HT1080 (cell line): ENCODE measurements around the genes TMEM259 and ARHGAP45.

GRCh38 chr19:940508-941798 is 15.1 kb downstream of the ARID3A start:
RAMPAGE:
- cytosol, long total RNA, result no peak
- long total RNA, result no peak
- nucleus, long total RNA, result no peak

RAMPAGE:
- cytosol, long total RNA, result no peak
- long total RNA, result no peak
- nucleus, long total RNA, result no peak
Measured at GRCh38 chr19:944894-945267, 19.0 kb downstream of the ARID3A start.

GRCh38 chr19:956166-956878 is 27.8 kb upstream of the WDR18 start:
RAMPAGE:
- cytosol, long total RNA, result no peak
- long total RNA, result no peak
- nucleus, long total RNA, result no peak

DNA sequence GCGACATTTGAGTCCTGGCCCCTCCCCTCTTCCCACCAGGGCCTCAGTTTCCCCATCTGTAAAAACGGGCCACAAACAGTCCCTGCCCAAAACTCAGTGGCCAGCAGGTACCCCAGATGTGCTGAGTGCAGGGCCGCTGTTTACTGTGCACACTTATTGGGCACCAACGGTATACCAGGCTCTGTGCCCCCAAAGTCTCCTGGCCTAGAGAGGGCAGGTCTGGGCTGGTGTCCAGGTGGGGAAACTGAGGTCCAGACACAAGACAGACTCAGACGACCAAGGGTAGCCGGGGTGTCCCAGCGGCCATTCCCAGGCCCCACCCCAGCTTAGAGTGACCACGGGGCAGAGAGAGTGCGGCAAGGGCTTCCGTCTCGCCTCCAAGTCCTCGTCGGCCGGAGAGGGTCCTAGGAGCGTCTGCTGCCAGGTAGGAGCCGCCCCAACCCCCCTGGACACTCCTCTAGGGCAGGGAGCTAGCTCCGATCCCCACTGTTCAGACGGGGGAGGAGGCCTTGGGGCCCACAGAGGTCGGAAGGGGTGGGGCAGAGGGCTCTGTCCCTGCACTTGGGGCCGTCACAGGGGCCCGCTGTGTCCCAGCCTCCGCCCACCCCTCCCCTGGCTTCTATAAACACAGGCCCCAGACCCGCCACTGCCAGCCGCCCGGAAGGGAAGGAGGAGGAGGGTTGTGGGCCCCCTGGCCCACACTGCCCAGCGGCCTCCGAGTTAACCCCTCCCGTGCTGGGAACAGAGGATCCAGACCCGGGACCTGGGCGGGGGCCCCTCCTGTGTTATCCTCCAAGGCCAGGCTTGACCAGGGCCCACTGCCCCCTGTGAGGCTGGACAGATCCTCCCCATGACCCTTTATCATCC is 23.3 kb upstream of the WDR18 start:
RAMPAGE:
- cytosol, long total RNA, result no peak
- long total RNA, result no peak
- nucleus, long total RNA, result no peak

DNA sequence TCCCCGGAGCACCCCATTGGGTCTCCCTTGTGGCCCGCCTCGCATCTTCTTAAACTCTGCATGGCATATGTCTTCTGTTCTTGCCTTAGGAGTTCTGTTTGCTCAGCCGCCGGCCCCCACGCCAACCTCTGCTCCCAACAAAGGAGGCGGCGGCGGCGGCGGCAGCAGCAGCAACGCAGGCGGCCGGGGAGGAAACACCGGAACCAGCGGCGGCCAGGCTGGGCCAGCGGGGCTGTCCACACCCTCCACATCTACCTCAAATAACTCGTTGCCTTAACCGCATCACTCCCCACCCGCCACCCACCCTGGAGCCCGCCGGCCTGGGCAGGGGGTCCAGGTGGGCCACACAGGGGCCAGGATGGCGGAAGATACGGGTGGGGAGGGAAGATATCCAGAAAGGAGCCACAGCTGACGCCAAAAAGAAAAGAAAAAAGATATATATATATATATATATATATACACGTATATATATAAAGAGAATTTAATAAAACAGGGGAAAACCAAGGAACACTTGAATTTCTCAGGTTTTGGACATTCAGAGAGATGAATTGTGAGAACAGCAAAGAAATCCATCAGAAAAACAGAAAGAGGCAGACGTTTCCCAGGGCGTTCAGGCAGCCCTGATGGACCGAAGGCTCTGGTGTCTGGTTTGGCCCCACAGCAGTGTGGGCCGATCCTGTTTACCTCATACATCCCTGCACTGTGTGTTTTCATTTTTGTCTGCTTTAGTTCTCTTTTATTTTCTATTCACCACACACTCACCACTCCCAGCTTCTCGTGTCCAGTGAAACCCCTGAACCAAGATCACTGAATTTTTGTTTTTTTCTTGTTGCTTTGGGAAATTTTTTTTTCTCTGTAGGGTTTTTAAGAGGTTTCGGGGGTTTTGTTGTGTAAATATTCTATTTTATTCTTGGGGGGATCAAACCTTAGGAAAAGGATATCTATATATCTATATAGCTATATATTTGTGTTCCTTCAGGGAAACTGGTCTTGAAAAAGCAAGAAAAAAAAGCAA is 12.0 kb upstream of the WDR18 start:
RAMPAGE:
- cytosol, long total RNA, result no peak
- long total RNA, result no peak
- nucleus, long total RNA, result no peak

RAMPAGE:
- cytosol, long total RNA, result no peak
- long total RNA, result no peak
- nucleus, long total RNA, result no peak
Measured at GRCh38 chr19:982516-983277, 1.4 kb upstream of the WDR18 start.

GRCh38 chr19:1020374-1021450 is at the start of gene TMEM259:
TMEM259 (minus strand) TSS chr19:1021123.
RAMPAGE:
- cytosol, long total RNA, result no peak
- long total RNA, result no peak
- nucleus, long total RNA, result no peak

RAMPAGE:
- cytosol, long total RNA, result no peak
- long total RNA, result no peak
- nucleus, long total RNA, result no peak
Measured at GRCh38 chr19:1021451-1021975, 590 bp upstream of the TMEM259 start.

DNA sequence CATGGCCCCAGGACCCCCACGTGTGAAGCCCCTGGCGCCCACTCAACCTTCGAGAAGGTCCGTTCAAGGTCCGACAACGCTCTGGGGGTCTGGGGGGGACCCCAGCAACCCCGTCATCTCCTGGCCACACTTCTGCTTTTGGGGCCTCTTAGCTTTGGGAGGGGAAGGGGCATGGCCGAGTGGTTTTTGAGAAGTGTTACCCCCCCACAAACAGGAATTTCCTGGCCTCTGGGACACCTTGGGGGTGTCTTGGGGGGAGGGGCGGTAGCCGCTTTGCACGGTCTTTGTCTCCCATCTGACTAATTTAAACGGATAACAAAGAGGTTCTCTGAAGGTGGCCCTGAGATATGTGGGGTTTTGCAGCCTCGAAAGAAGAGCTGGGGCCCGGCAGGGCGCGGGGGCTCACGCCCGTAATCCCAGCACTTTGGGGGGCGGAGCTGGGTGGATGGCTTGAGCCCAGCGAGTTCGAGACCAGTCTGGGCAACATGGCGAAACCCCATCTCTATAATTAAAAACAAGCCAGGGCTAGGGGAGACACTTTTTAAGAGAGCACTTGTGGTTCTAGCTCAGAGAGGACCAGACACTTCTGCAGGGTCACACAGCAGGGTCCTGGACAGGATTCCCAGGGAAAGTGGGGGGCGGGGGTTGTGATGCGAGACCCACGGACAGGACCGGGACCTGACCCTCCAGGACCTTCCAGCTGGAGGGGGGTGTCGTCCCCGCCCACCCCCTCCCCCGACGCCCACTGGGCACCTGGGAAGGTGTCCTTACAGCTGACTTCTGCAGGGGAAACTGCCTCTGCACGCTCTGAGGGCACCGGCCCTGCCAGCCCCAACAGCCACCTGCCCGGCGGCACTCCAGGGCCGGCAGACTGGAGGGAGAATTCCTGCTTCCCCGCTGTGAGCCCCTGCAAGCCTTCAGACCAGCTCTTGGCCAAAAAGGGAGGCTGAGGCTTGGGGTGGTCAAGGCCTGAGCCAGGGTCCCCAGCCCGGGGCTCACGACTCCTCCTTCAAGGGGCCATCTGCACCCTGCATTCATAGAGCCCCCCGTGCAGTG is 927 bp downstream of the CNN2 start:
RAMPAGE:
- cytosol, long total RNA, result no peak
- long total RNA, result no peak
- nucleus, long total RNA, result no peak

GRCh38 chr19:1066610-1067709 is at the start of gene ARHGAP45:
ARHGAP45 (plus strand) TSS chr19:1067167.
RAMPAGE:
- cytosol, long total RNA, result no peak
- long total RNA, result no peak
- nucleus, long total RNA, result no peak

DNA sequence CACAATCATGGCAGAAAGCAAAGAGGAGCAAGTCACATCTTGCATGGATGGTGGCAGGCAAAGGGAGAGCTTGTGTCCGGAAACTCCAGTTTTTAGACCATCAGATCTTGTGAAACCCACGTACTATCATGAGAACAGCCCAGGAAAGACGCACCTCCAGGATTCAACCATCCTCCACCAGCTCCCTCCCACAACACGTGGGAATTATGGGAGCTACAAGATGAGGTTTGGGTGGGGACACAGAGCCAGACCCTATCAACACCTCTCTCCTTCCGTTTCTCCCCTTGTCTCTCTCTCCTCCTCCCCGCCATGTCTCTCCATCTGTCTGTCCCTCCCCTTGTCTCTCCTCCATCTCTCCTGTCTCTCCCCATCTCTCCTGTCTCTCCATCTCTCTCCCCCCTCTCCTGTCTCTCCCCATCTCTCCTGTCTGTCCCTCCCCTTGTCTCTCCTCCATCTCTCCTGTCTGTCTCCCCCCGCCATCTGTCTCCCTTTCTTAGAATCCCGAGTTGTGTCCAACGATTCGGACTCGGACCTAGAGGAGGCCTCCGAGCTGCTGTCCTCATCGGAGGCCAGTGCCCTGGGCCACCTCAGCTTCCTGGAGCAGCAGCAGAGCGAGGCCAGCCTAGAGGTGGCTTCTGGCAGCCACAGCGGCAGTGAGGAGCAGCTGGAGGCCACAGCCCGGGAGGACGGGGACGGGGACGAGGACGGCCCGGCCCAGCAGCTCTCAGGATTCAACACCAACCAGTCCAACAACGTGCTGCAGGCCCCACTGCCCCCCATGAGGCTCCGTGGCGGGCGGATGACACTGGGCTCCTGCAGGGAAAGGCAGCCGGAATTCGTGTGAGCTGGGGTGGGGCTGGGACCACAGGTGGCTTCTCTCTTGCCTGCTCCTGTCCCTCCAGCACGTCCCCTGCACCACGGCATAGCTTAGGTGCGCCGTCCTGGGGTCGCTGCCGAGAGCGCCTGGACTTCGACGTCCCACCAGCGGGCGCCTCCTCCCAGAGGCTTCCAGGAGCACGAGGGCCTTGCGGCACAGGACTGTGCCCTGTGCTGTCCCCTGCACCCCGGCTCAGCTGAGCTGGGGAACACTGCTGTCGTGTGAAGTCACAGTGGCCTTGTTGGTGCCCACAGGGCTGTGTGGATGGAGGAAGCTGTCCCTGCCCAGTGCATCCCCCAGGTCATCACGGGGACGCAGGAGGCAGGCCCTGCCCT is 9.6 kb downstream of the POLR2E start:
RAMPAGE:
- cytosol, long total RNA, result no peak
- long total RNA, result no peak
- nucleus, long total RNA, result no peak

GRCh38 chr19:1105313-1105529 is 1.4 kb downstream of the GPX4 start:
RAMPAGE:
- cytosol, long total RNA, result no peak
- long total RNA, result no peak
- nucleus, long total RNA, result no peak

DNA sequence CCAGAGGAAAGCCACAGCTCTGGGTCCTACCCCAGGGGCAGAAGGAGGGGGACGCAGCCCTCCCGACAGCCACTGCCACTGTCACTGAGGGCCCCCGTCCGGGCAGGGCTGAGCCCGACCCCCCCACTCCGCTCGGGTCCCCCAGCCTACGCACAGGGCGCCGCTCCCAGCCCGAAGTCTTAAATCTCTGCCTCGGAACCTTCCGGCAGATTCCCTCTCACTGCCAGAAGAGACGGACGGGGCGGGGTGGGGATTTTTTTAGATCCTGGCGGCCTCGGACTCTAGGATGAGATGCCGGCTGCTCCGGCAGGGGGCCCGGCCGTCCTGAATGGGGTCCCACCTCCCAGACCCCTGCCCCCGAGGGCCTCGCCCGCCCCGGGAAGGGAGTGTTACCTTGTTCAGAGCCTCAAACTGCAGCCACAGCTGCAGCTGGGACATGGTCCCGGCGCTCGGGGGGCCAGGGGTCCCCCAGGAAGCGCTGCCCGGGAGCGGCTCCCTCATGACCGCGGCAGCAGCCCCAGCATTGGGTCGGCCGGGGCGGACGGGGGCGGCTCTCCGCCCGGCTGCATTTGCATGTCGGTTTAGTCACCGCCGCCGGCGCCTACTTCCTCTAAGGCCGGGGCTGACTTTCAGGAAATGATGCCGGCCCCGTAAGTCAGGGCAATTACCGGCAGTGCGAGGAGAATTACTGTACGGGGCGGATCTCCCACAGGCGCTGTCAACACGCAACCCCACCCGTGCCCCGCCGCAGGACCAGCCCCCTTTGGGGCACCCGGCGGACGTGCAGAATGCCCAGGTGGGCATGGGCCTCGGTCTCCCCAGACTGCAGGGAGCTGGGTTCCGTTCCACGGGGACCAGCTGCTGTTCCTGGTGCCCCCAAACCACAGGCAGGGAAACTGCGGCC is 28.2 kb downstream of the GPX4 start:
RAMPAGE:
- cytosol, long total RNA, result no peak
- long total RNA, result no peak
- nucleus, long total RNA, result no peak

RAMPAGE:
- cytosol, long total RNA, result no peak
- long total RNA, result no peak
- nucleus, long total RNA, result no peak
Measured at GRCh38 chr19:1172668-1173427, 1.2 kb downstream of the SBNO2 start.

DNA sequence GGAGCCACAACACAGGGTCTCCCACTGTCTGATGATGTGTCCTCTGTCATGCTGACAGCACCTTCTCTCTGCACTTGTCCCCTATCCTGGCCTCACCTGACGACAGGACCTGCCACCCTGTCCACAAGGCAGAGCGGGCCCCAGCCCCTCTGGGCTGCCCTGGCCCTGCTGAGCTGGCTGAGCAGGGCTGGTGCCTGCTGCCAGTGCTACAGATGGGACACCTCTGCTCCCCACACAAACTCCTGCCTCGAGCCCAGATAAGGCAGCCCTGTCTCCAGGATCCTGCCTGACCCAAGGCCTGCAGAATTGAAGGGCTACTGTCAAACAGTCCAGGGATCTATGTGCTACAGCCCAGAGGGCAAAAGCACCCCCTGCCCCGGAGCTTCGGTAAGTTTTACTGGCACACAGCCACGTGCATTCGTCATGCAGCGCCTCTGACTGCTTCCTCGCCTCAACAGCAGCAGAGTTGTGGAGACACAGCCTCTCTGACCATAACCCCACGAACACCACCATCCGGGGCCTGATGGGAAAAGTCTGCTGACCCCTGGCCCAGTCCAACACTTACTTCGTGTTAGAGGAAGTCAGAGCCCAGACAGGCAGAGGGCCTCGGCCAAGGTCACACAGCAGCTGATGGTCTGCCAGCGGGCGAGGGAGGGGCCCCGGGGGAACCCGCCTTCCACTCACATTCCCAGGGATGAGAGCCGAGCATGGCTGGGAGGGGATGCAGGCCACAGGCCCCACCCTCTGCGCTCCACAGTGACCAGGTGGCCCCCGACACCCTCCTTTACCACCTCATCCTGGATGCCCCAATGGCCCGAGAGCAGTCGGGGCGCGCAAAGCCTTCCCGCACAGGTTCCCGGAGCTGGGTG is 5.2 kb downstream of the CBARP start:
RAMPAGE:
- cytosol, long total RNA, result no peak
- long total RNA, result no peak
- nucleus, long total RNA, result no peak

RAMPAGE:
- cytosol, long total RNA, result no peak
- long total RNA, result no peak
- nucleus, long total RNA, result no peak
Measured at GRCh38 chr19:1245195-1246296, 2.8 kb upstream of the MIDN start.

GRCh38 chr19:1248653-1249302 is 395 bp downstream of the MIDN start:
RAMPAGE:
- cytosol, long total RNA, result no peak
- long total RNA, result no peak
- nucleus, long total RNA, result no peak

GRCh38 chr19:1260137-1260665 is 8.9 kb upstream of the CIRBP start:
RAMPAGE:
- cytosol, long total RNA, result no peak
- long total RNA, result no peak
- nucleus, long total RNA, result no peak

GRCh38 chr19:1270513-1270725 is 1.3 kb downstream of the CIRBP start:
RAMPAGE:
- cytosol, long total RNA, result no peak
- long total RNA, result no peak
- nucleus, long total RNA, result no peak

RAMPAGE:
- cytosol, long total RNA, result no peak
- long total RNA, result no peak
- nucleus, long total RNA, result no peak
Measured at GRCh38 chr19:1272804-1273873, 2.2 kb upstream of the FAM174C start.